Mesenchymal stem cell of the bone marrow (primary cell): ENCODE measurements around a stretch of chr12.

DNA sequence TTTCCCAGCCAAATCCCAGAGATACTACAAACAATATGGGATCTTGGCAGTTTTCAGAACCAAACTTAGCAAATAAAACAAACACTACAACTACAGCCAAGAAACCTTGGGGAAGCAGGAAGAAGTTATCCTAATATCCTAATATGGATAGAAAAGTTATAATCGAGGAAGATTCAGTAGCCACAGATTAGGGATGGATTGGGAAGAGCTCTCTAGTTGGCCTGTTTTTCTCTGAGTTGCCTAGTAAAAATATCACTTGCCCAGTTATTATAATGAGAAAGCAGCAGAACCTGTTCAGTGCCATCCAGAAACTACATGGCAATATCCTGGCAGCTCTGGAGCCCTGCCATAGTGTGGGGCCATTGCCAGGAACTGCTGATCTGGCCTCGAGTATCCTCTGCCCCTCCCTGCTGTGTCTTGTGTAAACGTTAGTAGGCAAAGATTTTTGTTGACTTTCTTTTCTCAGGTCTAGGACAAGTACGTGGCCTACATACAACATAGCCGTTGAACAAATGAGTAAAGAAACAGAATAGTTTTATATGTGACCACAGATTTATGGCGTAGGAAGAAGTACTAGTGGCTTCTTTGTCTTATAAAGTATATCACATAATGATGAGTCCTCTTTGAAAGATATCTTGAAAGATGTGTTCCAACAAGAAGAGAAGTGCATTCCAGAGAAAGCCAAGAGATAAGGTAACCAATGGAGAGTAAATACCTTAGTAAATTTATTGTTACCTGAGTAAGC is 193.3 kb downstream of the SLC2A13 start:
- CAGE, long polyA plus RNA: no peak

- CAGE, long polyA plus RNA: no peak
These were observed 1.1 kb downstream of the SLC2A13 start for GRCh38 chr12:40104661-40105388.

GRCh38 chr12:40249653-40249968 is 24.8 kb downstream of the LRRK2 start:
- CAGE, long polyA plus RNA: no peak

- CAGE, long polyA plus RNA: no peak
These were observed 1.4 kb downstream of the PDZRN4 start for GRCh38 chr12:41189174-41190258.

DNA sequence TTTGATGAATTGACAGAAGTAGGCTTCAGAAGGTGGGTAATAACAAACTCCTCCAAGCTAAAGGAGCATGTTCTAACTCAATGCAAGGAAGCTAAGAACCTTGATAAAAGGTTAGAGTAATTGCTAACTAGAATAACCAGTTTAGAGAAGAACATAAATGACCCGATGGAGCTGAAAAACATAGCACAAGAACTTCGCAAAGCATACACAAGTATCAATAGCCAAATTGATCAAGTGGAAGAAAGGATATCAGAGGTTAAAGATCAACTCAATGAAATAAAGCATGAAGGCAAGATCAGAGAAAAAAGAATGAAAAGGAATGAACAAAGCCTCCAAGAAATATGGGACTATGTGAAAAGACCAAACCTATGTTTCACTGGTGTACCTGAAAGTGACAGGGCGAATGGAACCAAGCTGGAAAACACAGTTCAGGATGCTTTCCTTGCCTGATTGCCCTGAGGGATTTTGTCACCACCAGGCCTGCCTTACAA is 93.3 kb downstream of the PDZRN4 start:
- CAGE, long polyA plus RNA: no peak

GRCh38 chr12:41932245-41933070 is 212.2 kb downstream of the GXYLT1 start:
- CAGE, long polyA plus RNA: no peak

DNA sequence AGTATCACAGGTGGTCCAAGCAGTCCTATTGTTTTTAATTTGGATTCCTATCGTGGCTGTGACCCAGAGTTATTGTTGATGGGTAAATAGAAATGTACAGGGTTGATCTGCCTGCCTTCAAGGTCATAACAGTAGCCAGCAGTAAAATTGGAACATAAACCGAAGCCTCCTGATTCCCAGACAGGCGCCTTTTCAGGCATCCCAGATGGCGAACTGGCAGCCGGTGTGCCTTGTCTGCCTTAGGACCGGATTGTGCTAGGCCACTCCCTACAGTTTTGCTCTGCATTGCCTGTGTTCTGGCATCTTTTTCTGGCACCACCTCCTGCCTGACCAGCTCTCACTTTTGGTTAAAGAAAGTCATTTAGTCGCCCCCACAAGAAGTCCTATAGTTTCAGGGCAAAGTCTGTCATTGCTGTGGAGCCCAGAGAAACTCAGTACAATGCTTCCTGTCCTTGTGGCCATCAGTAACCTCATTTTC is 22.3 kb downstream of the TMEM117 start:
- CAGE, long polyA plus RNA: no peak

DNA sequence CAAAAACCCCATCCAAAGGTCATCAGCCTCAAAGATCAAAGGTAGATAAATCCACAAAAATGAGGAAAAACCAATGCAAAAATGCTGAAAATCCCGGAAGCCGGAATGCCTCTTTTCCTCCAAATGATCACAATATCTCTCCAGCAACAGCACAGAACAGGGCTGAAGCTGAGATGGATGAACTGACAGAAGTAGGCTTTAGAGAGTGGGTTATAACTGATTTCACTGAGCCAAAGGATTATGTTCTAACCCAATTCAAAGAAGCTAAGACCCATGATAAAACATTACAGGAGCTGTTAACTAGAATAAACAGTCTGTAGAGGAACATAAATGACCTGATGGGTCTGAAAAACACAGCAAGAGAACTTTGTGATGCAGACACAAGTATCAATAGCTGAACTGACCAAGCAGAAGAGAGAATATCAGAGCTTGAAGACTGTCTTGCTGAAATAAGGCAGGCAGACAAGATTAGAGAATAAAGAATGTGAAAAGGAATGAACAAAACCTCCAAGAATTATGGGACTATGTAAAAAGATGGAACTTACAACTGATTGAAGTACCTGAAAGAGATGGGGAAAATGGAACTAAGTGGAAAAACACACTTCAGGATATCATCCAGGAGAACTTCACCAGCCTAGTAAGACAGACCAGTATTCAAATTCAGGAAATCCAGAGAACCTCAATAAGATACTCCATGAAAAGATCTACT is 116.4 kb downstream of the TMEM117 start:
- CAGE, long polyA plus RNA: no peak

DNA sequence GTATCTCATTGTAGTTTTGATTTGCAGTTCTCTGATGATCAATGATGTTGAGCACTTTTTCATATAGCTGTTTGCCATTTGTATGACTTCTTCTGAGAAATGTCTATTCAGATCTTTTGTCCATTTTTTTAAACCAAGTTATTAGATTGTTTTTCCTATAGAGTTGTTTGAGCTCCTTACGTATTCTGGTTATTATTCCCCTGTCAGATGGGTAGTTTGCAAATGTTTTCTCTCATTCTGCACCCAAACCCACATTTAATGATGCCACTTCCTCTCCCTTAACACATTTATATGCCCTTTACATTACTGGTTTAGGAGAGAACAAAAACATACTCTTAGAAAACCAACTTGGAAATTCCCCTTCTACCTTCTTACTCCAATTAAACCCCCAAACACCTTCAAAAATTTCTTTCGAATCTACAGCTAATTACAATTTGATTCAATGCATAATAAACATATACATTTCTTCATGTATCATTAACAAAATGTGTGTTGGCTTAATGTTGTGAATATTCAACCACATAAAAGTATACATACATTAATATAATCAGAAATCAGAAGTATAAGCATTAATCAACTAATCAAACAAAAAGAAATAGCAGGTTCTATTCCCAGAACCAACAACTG is 48.0 kb downstream of the NELL2 start:
- CAGE, long polyA plus RNA: no peak

DNA sequence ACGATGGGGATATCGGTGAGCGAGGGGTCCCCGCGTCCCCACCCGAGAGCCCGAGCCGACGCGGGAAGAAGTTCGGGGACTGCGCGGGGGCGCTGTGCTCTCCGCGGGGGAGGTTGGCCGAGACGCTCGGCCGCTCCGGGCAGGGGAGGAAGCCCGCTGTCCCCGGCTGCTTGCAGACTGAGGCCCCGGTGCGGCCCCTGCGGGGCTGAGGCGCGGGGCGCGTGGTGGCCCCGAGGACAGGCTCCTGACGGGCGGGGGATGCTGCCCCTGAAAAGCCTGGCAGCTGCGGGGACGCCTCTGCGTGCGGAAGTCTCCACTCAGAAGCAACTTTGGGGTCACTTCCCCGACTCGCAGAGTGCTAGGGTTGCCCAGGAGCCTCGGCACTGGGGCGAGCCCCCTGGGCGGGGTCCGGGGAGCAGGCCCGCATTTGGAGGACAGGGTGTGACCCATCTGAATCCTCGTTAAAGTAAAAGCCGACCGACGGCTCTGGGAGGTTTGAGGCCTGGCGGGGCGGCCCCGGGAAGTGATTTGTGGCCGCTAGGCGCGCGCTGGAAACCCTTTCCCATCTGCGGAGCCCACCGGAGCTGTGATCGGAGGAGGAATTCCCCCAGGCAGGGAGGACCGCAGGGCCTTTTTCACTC is 602 bp downstream of the ANO6 start:
- CAGE, long polyA plus RNA: no peak

DNA sequence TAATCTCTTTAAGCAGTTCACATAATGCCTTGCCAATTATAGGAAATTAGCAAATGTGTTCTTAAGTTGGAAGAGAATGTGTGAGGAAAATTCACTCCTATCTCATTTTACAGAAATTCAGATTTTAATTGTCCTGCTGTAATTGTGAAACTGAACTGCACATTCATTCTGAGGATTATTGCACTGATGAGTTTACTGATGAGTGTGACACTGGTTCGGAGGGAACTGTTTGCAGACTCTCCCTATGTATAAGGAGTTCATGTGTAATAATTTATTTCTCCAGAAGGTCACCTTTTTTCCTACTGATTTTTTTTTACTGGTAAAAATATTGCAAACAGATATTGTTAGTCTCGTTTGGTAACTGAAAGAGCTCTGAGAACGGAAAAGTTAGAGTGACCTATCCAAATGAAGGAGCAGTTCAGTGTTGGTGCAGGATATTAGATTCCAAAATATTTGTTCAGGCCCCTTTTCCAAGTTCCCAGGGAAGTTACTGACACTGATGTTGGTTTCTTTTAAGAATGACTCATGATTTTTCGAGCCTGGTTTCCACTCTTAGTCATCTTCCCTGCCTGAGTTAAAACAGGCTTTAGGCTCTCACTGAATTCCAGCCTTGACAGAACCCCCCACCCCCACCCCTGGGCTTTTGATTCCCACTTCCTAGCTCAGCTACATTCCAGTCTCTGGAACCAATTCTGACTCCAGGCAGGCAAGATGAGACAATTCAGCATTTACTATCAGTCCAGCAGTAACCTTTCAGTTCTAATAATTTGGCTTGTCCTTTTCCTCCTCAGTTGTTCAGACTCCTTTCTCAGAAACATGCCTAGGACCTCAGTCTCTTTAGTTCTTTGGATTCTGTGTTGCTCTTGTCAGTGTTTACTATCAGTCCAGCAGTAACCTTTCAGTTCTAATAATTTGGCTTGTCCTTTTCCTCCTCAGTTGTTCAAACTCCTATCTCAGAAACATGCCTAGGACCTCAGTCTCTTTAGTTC is 18.5 kb downstream of the ANO6 start:
- CAGE, long polyA plus RNA: no peak

GRCh38 chr12:45268415-45269272 is 52.7 kb downstream of the ANO6 start:
- CAGE, long polyA plus RNA: no peak

- CAGE, long polyA plus RNA: no peak
These were observed 92.3 kb downstream of the ANO6 start for GRCh38 chr12:45308058-45308803.

DNA sequence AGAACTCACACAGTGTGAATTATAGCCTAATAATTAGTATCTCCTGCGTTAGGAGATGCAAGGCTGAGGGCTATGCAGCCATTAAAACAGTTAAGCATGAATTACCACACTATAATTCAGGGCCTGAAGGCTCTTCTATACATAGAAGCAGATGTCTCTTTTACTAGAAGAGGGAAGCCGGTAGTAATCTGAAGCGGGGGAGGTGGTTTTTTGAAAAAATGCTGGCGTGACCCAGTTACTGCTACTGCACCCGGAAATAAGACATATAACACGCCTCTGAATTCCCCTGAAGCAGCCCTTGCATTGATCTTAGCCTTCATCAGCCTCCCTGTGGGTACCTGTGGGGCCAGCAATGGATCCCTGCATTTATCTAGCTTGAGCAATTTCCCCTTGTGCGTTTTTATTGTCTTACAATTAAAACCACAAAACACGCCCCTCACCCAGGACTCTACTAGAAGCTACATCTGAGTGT is 211.0 kb upstream of the ARID2 start:
- CAGE, long polyA plus RNA: no peak

DNA sequence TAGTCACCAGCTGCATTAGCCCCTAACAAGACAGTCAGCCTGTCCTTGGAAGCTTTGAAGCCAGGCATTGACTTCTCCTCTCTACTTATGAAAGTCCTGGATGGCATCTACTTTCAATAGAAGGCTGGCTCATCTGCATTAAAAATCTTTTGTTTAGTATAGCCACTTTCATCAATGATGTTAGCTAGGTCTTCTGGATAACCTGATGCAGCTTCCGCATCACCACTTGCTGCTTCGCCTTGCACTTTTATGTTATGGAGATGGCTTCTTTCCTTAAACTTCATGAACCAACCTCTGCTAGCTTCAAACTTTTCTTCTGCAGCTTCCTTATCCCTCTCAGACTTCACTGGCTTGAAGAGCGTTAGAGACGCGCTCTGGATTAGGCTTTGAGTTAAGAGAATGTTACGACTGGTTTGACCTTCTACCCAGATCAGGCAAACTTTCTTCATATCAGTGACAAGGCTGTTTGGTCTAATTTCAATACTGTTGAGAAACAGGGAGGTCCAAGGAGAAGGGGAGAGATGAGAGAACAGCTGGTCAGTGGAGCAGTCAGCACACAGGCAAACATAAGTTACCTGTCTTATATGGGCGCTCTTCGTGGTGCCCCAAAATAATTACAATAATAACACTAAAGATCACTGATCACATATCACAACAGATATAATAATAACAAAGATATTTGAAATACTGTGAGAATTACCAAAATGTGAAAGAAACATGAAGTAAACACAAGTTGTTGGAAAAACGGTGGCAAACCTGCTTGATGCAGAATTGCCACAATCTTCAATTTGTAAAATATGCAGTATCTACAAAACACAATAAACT is 14.9 kb downstream of the SCAF11 start:
- CAGE, long polyA plus RNA: no peak

DNA sequence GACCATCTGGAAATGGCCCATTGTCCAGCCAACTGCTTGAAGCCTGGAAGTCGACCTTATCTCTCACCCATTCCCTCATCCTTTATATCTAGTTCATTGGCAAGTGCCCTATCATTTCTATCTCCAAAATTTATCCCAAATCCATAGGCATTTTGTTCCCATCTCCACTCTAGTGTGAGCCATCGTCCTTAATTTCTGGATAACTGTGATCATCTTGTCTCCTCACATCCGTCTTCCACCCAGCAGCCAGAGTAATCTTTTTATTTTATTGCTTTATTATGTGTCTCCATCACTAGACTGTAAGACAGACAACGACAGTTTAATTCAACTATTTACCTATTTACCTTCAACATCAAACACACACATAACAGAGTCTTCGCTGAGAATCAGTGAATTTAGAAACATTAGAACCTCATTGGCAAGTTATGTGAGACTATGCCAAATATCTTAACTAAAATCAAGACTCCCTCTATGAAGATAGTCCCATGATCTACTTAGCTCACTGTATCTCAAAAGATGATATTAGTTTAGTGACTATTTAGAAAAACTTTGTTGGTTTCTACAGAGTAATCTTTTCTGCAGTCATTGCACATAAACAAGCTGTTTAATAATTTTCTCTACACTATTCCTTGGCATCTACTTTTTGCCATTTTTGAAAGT is 55.2 kb downstream of the SLC38A1 start:
- CAGE, long polyA plus RNA: no peak

DNA sequence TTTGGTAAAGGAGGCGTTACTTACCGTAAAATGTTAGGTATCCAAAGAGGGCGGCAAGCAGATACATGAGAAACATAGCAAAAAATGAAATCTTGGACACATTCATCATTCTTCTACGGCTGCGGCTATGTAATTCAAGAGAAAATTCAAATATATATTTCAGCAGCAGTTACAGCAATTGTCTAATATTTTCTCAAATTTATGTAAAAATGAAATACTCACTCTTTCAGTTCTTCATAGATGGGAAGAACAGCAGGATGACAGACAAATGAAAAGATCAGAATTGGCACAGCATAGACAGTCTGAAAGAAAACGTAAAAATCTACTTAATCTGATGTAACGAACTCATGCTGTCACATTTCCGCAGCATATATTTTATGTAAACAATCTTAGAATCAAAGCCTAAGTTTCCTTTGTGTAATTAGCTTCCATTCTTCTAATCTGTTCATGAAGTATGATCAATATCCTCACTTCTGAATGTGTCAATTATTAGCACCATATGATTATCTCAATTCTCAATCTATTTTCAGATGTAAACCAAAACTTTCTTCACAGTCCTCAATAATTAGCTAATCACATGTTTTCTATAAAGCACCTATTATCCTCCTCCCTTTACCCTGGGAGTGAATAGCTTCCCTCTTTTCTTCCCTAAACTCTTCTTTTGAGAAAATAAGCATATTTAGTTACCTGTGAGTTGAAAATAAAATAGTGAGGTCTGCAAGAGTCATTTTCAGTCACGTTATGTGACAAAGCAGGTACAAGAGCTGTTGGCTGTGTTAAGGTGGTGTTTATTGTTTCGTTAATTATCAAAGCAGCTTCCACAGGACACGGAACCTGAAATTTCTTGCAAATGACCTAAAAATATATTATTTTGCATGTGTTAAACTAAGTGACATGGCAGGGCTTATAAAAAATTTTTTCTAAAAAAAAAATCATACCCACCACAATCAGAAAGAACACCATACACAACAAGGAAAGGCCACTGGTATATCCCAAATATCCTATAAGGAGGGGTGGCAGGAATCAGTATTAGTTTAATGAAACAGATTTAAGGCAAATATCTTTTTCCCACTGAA is 8.5 kb downstream of the SLC38A2 start:
- CAGE, long polyA plus RNA: no peak

- CAGE, long polyA plus RNA: no peak
These were observed 5.3 kb downstream of the SLC38A2 start for GRCh38 chr12:46367259-46367675.

GRCh38 chr12:46384117-46384340 is 11.5 kb upstream of the SLC38A2 start:
- CAGE, long polyA plus RNA: no peak

- CAGE, long polyA plus RNA: no peak
These were observed 12.8 kb upstream of the SLC38A2 start for GRCh38 chr12:46385280-46385903.